Measurements from ENCODE around the genes SH2D1A, ENOX2 and STK26.

DNA sequence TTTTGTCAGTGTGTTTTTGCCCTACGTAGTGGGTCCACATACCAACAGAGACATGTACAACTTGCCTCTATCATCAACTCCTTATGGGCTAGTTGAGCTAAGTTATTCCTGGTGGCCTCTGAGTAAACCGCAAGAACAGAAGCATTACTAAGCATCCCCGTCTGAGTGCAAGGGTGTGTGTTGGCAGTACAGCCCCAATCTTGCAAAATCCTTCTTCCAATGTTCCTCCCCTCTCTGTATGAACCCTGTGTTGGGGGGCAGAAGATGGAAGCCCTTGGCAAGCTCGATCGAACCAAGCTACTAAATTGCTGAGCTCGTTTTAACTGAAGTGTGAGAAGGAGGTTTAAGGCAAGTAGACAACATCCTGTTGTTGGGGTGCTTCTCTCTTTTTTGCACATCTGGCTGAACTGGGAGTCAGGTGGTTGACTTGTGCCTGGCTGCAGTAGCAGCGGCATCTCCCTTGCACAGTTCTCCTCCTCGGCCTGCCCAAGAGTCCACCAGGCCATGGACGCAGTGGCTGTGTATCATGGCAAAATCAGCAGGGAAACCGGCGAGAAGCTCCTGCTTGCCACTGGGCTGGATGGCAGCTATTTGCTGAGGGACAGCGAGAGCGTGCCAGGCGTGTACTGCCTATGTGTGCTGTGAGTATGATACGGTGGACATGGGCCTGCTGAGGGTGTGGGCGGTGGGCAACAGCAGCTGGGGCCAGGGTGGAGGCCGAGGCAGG is at the start of gene SH2D1A:
TSS of gene SH2D1A (plus strand) at position 425 of the 727 bp plus-strand sequence.
- PRO-cap: no peak

DNA sequence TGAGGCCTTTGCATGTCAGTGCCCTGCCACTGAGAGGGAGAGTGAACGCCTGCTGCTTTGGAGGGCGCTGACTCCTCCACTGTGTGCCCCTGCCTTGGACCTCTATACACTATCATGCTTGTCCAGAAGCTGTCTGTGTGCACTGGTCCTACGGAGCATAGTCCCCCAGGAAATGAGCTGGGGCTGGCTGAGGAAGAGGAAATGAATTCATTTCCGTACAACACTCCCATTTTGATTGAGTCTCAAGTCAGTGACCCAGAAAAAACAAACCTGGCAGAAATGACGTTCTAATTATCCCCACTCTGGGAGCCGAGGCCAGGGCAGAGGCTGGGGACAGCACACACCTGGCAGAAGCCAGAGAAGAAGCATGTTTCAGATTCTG is 80.5 kb downstream of the SH2D1A start:
- PRO-cap: no peak

DNA sequence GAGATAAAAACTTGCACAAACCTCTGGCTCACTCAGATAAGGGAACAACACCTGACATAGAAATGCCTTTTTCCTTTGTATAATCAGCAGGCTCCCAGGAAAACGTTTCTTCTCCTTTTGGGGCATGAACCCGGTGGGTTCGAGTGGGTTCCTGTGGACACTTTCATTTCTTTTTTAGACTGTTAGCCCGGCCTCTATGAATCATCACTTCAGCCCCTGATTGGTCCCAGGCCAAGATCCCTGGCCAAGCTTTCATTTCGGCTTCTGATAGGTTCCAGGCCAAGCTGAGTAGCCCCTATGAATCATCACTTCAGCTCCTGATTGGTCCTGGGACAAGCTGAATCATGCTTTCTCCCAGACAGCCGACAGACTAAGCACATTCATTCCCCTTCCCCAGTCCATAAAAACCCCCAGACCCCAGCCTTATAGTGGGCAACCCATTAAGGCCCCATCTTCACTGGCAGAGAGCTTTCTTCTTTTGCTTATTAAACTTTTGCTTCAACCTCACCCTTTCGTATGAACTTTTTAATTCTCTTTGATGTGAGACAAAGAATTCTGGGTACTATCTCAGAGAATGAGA is 407.9 kb downstream of the DCAF12L2 start:
- PRO-cap: no peak

DNA sequence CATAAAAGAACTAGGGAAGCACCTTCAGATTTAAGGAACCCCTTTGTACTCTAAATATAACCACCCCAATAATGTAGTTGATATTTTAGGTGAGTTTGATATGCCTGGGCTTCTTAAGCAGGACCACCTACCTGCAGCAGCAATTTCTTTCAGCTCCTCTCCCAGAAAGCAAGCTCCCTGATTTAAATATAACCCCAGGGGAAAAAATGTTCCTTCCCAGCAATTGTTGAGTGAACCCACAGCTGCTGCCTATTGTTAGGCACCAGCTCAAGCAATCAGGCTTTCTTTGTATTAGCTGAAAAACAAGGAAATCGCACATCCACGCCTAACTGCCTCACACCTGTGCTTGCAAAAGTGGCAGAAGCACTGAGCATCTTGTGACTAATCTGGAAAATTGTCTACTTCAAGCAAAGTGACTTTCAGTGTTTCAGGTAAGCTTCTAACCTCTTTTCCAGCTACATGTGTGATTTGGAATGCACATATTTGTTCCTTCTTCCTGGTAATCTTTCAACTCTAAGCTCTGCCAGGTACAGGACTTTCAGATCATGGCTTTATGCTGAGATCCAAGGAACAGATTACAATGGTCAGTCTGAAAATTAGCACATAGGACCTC is 432.2 kb downstream of the SMARCA1 start:
- PRO-cap: unidirectional peak, plus-strand start at position 316 of the sequence

DNA sequence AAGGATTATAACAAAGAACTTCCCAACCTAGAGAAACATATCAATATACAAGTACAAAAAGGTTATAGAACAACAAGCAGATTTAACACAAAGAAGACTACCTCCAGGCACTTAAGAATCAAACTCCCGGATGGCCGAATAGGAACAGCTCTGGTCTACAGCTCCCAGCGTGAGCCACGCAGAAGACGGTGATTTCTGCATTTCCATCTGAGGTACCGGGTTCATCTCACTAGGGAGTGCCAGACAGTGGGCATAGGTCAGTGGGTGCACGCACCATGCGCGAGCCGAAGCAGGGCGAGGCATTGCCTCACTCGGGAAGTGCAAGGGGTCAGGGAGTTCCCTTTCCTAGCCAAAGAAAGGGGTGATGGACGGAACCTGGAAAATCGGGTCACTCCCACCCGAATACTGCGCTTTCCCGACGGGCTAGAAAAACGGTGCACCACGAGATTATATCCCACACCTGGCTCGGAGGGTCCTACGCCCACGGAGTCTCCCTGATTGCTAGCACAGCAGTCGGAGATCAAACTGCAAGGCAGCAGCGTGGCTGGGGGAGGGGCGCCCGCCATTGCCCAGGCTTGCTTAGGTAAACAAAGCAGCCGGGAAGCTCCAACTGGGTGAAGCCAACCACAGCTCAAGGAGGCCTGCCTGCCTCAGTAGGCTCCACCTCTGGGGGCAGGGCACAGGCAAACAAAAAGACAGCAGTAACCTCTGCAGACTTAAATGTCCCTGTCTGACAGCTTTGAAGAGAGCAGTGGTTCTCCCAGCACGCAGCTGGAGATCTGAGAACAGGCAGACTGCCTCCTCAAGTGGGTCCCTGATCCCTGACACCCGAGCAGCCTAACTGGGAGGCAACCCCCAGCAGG is 186.1 kb downstream of the SMARCA1 start:
- PRO-cap: no peak

DNA sequence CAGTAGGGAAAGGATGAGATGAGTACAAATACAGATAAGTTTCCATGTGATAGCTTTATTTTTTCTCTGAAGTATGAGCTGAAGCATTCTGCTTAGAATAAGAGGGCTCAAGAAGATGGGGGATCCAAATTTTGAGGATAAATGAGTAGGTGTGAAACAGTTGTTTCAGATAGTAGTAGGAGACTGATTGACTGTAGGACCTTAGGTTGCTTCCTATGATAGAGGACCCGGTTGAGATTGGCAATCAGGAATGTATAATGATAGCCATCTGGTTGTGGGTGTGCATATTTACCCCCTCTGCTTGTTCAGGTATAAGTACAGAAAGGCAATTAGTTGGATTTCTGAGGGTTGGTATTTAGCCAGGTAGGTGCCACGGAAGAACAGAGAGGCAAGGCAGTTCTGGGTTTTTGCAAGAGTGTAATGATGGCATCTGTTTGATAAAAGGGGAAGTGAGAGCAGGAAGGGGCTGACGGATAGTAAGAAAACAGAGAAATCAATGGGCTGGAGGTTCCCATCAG is 13.6 kb downstream of the OCRL start:
- PRO-cap: no peak

DNA sequence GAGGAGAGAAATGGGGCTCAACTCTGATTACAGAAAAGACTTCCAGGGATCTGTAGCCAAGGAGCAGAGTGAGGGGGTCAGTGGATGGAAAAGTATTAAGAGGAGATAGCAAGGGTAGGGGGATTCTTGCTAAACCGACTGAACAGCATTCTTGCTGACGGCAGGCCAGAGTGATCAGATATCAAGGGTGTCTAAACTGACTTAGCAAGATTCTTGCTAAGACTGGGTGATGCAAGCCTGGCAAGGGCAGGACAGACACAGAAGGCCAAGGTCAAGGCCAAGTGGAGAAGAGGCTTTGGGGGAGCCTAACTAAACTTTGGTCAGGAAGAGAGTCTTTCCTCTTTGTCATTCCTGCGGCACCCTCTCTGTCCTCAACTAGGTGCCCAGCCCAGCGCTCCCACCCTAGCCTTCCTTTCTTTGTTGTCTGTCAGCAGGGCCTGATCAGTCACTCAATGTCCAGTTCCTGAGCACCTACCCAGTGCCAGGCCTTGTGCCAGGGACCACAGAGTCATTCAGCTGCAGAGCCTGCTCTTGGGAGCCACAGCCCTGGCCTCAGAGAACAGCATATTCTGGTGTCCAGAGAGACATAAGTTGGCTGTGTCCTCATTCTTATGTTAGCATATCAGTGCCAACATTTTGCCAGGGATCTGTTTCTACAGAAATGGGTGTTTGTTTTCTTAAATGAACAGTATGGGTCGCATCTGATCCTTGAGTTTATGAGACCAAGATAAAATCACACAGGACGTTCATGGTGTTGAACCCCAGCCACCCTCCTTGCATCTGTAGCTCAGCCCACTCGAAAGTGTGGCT is 965 bp downstream of the XPNPEP2 start:
- PRO-cap: no peak

DNA sequence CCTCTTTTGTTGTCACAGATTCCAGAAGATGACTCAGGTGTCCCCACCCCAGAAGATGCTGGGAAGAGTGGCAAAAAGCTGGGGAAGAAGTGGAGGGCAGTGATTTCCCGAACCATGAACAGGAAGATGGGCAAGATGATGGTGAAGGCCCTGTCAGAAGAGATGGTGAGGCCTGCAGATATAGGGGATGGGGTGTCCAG is 8.6 kb downstream of the SASH3 start:
- PRO-cap: no peak

DNA sequence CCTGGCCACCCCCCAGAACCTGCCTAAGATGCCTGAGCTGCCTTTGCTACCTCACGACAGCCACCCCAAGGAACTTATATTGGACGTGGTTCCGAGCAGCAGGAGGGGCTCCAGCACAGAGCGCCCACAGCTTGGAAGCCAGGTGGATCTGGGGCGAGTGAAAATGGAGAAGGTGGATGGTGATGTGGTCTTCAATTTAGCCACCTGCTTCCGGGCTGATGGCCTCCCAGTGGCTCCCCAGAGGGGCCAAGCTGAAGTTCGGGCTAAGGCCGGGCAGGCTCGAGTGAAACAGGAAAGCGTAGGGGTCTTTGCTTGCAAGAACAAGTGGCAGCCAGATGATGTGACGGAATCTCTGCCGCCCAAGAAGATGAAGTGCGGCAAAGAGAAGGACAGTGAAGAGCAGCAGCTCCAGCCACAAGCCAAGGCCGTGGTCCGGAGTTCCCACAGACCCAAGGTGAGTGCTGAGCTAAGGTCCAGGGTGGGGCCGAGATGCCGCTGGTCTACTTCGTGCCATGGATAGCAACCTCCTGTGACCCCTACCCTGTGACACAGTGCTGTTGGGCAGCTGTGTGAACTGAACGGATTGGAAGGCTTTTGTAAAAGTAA is 33.4 kb downstream of the BCORL1 start:
- PRO-cap: no peak

DNA sequence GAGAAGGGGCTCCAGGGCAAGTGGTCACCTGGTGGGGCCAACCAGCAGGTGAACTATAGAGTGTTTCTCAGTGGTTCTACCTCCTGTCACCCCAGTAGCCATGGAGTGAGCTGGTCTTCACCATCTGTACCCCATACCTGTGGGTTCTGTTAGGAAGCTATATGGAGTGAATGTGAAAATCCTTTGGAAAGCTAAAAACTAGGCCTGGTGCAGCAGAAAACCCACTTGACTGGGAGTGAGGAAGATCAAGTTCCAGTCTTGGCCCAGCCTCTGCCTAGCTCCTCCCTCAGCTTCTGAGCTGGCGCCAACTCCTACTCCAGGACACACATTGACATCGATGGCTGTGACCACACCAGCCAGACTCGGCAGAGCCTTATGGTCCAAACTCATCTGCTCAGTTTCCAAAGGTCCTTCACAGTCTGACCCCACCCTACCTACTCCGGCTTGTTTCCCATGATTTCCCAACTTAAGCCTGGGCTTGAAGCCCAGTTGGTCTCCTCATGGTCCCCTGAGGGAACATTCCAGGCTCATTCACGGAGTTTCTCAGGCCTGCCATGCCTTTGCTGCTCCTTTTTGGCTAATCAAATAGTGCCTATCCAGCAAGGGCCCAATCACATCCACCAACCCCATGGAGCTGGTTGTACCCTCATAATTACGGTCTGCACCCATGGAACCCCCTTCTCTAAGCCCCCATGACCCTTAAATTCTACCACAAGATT is 10.2 kb downstream of the ELF4 start:
- PRO-cap: no peak

- PRO-cap: no peak
Measured at GRCh38 chrX:130118407-130118791, 8.1 kb upstream of the ELF4 start.

DNA sequence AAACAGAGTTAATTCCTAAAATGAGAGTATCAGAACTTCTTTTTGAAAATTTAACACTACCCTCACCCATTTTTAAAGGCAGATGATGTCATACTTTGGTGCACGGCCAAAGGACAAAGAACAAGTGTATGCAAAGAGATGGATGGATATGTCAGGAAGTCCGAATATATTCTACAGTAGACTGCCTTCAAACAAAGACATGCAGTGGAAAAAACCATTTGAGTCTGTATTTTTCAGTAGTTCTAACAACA is 2.3 kb downstream of the AIFM1 start:
- PRO-cap: no peak

GRCh38 chrX:130749698-130750634 is 153.0 kb downstream of the ENOX2 start:
- PRO-cap: no peak

DNA sequence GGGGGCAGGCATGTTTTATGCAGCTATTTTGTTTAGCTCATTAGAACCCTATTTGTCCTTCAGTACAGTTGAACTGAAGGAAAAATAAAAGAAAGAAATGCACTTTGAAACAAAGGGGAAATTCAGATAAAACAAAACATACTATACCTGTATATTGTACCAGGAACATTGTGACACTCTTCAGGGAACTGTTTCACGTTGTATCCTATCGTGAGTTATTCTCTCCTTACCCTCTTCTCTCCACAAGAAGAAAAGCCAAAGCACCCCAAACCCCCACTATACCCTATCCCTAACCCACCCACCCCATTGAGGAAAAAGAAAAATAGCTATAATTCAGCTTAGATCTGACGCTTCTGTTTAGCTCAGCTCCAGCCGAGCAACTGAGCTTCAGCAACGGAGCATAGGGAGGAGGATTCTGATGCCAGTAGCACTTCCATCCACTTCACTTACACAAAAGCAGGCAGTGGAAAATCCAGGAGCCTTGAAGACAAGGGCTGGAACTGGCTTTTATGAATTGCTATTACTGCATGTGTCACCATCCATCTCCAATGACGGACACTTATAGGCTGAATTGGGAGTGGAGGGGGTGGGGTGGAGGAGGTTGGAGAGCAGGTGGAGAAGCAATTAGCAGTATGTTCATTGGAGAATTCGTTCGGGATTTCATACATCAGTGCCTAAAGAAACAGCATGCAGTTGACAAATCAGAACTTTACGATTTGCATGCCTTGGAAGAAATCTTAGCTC is 15.8 kb downstream of the ENOX2 start:
- PRO-cap: unidirectional peak, minus-strand start at position 420 of the sequence; unidirectional peak, minus-strand start at position 534 of the sequence

- PRO-cap: bidirectional peak, plus-strand start at chrX:130903000, minus-strand start at chrX:130902904; bidirectional peak, plus-strand start at chrX:130903537, minus-strand start at chrX:130903209
Measured at GRCh38 chrX:130902358-130903686, at the start of gene ENOX2. TSS of gene ENOX2 (minus strand) at chrX:130903209.

DNA sequence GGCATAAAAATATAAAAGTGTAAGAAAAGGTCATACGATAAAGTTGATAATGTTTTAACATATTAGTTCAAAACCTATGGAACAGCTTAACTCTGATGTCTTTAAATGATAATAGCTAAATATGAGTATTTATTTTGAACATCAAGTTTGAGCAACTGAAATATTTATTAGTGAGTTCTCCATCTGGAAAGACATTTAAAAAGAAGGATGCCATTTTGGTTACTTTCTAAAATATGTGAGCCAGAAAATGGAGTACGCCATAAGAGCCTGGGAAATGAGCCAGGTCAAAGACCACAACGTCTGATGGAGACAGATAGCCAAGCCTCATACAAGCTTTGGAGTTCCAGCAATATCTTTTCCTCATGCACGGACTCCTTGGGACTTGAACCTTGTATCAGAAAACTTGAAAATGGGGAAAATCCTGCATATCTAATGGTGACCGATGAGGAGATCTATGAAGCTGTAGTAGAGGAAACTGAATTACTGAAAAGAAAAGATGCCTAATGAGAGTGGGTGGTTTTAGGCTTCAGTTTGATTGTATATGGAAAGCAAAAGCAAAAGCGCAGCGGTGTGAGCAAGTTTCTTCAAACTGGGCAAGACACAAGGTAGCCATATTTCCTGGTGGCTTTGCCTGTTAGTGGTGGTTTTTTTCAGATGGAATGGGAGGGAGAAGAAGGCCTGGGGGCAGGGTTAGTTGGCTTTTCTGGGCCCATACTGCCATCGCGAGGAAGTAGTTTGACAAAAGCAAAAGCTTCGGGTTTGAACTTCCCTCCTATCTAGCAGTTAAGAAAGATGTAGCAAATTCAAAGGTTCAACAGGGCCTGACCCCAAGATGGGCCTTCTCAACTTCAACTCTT is 210.2 kb upstream of the STK26 start:
- PRO-cap: no peak

GRCh38 chrX:131987175-131987786 is 35.8 kb upstream of the STK26 start:
- PRO-cap: no peak

DNA sequence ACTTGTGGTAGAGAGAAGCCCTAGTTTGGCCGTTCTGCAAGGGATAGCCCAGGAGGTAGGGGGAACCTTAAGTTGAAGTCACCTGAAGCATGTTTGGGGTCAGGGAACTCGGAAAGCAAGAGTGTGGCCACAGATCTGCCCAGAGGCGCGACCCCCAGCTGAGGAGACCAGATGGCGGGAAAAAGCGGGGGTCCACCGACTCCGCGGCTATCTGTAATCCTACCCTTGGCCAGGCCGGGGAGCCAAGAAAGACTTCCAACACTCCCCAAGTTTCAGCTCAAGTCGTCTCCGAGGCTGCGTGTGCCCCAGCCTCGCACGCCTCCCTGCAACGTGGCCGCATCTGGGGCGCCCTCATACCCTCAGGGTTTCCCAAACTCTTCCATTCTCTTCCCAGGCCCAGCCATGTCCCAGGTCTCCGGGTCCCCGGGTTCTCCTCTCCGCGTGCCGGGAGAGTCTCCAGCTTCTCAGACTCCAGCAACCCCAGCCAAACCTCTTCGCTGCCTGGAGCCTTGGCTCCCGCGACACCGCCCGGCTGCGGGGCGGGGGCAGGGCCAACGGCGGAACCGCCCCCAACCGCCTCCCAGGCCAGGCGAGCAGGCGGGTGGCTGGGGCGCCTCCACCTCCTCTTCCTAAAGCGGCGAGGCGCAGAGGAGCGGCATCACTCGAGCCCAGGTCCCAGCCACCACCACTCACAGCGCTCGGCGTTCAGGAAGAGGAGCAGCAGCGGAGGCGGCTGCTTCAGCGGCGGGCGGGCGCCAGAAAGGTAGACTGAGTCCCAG is at the start of gene STK26:
TSS of gene STK26 (plus strand) at position 658 of the 779 bp plus-strand sequence.
- PRO-cap: bidirectional peak, plus-strand start at position 658 of the sequence, minus-strand start at position 496 of the sequence

- PRO-cap: bidirectional peak, plus-strand start at chrX:132217448, minus-strand start at chrX:132217369; bidirectional peak, plus-strand start at chrX:132217683, minus-strand start at chrX:132217666
Measured at GRCh38 chrX:132216708-132217821, 2.2 kb downstream of the RAP2C start.

- PRO-cap: no peak
Measured at GRCh38 chrX:132411003-132411507, 77.8 kb downstream of the MBNL3 start.

Measured in neuron (in vitro differentiated cells).